Lung (tissue), 4 donors: ENCODE measurements around a stretch of chr12.

DNA sequence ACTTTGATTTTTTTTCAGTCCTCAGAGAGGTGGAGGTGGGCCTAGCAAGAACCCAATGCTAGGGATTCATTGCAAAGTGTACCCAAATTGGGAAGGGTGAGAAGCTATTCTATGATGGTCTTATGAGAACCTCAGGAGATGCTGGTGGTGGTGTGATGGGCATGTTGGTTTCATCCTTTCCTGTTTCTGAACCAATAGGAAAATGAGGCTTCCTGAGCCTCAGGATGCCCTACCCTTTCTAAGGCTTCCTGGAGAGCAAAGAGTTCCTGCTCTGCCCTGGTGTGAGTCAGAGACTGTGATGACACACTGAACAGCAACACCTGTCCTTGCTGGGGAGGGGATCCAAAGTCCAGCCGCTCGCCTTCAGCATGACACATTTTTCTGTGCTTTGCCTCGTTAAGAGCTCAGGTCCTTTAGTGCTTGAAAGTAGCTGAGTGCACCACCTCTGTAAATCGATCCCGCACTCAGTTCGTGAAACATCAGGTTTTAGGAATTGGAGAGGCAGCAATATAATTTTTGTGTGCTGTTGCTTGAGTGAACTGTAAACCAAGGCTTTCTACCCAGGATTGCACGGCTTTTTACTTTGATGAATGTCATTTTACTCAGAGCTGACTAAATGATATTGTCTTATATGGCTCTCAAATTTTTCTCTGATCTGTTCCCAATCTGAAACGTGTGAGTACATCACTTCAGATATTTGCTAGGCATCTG, 116.1 kb downstream of the CACNA1C start:
- PRO-cap: no peak
- RAMPAGE, long total RNA: no peak
- RRBS: no CpG with 5 or more reads among the region's 8 CpGs

GRCh38 chr12:2248744-2249524, 196.1 kb downstream of the CACNA1C start:
- PRO-cap: no peak
- RAMPAGE, long total RNA: no peak
- RRBS: no CpG with 5 or more reads among the region's 12 CpGs

- PRO-cap: no peak
- RAMPAGE, long total RNA: no peak
- RRBS: no CpG with 5 or more reads among the region's 8 CpGs
These were observed 233.9 kb downstream of the CACNA1C start for GRCh38 chr12:2286563-2287200.

- PRO-cap: no peak
- RAMPAGE, long total RNA: no peak
- RRBS: no CpG with 5 or more reads among the region's 5 CpGs
These were observed 249.4 kb downstream of the CACNA1C start for GRCh38 chr12:2302324-2302492.

- PRO-cap: no peak
- RAMPAGE, long total RNA: no peak
- RRBS: no CpG with 5 or more reads among the region's 8 CpGs
These were observed 306.4 kb downstream of the CACNA1C start for GRCh38 chr12:2359088-2359677.

- PRO-cap: no peak
- RAMPAGE, long total RNA: no peak
- RRBS: no CpG with 5 or more reads among the region's 21 CpGs
These were observed 254.2 kb upstream of the FKBP4 start for GRCh38 chr12:2540377-2541257.

DNA sequence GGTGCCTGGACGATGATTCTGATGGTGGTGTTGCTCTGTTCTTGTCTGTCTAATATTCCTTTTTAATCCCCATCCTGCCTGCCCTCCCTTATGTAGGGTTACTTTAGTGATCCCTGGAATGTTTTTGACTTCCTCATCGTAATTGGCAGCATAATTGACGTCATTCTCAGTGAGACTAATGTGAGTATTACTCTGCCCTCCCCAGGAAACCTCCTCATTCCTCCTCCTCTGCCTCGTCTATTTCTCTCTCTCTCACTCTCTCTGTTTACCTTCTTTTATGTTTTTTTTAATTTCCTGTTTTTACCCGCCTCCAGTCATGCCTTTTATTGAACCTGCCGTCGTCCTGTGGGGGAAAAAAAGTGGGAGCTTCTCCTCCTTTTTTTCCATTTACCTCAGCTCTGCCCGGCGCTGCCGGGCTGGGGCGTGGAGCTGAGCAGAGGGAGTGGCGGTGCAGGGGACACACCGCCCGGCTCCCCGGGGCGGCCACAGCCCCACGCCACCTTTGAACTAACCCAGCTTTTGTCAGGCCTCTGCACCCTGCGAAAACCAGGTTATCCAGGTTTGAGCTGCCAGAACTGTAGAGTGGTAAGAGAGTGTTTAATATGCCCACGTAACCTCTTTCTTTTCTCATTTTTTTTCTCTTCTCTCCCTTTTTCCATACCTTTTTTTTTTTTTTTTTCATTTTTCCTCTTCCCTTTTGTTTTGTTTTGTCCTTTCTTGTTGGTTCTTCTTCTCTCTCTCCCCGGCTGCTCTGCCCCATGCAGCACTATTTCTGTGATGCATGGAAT, 161.0 kb upstream of the FKBP4 start:
- PRO-cap: no peak
- RAMPAGE, long total RNA: no peak
- RRBS: 73% methylated on average over 5 of the region's 20 CpGs

- PRO-cap: no peak
- RAMPAGE, long total RNA: no peak
- RRBS: no CpG with 5 or more reads among the region's 10 CpGs
These were observed 4.5 kb downstream of the NRIP2 start for GRCh38 chr12:2830222-2830883.

- PRO-cap: no peak
- RAMPAGE, long total RNA: no peak
- RRBS: no CpG with 5 or more reads among the region's 28 CpGs
These were observed 1.8 kb downstream of the TEX52 start for GRCh38 chr12:2854883-2855633.

GRCh38 chr12:2858301-2858866, 1.5 kb upstream of the TEX52 start:
- PRO-cap: no peak
- RAMPAGE, long total RNA: no peak
- RRBS: no CpG with 5 or more reads among the region's 6 CpGs

DNA sequence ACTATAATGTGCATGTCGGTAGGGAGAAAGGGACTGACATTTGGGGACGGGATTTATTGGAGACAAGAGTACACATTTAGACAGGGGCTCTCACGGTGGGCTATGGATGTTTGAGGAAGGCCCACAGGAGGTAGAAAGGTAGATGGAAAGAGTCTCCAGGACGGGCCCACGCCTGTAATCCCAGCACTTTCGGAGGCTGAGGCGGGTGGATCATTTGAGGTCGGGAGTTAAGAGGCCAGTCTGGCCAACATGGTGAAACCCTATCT, 958 bp upstream of the TULP3 start:
- PRO-cap: no peak
- RAMPAGE, long total RNA: no peak
- RRBS: no CpG with 5 or more reads among the region's 8 CpGs

- PRO-cap: no peak
- RAMPAGE, long total RNA: no peak
- RRBS: no CpG with 5 or more reads among the region's 24 CpGs
These were observed 1.3 kb downstream of the TEAD4 start for GRCh38 chr12:2960333-2961131.

GRCh38 chr12:2982309-2982794, 23.2 kb downstream of the TEAD4 start:
- PRO-cap: no peak
- RAMPAGE, long total RNA: no peak
- RRBS: no CpG with 5 or more reads among the region's 13 CpGs

DNA sequence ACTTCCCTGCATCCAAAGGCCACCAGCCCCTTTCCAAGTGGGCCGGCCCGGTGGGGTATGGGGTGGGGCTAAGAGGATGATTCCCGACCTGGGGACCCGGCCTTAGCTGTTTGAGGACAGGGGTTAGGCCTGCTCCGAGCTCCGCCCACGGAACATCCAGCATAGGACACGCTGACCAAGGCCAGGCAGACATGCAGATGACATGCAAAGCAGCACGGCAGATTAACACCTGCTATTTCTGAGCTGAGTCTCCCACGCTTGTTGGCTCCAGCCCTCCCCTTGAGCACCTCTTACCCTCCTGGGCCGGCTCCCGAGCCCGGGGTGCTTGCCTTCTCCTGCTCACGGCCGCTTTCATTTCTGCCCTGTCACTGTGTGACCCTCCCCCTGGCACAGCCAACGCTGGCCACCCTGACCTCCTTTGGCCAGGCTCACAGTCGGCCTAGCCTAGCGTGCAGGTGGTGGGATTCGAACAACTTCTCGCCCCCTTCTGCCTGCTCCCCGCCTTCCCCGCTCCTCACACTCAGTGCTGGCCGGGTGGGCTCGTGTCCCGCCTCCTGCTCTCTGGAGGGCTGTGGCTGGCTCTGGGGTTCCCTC, 40.2 kb downstream of the TEAD4 start:
- PRO-cap: no peak
- RAMPAGE, long total RNA: no peak
- RRBS: 80% methylated on average over 1 of the region's 25 CpGs

GRCh38 chr12:3022799-3023368, 54.3 kb upstream of the TSPAN9 start:
- PRO-cap: no peak
- RAMPAGE, long total RNA: no peak
- RRBS: no CpG with 5 or more reads among the region's 11 CpGs

GRCh38 chr12:3077777-3078634, 827 bp downstream of the TSPAN9 start:
- PRO-cap: no peak
- RAMPAGE, long total RNA: no peak
- RRBS: 2% methylated on average over 5 of the region's 19 CpGs

- PRO-cap: unidirectional peak, plus-strand start at chr12:3084095
- RAMPAGE, long total RNA: no peak
- RRBS: no CpG with 5 or more reads among the region's 8 CpGs
These were observed 6.4 kb downstream of the TSPAN9 start for GRCh38 chr12:3083257-3084239.

GRCh38 chr12:3122970-3123401, 45.8 kb downstream of the TSPAN9 start:
- PRO-cap: no peak
- RAMPAGE, long total RNA: no peak
- RRBS: no CpG with 5 or more reads among the region's 7 CpGs

DNA sequence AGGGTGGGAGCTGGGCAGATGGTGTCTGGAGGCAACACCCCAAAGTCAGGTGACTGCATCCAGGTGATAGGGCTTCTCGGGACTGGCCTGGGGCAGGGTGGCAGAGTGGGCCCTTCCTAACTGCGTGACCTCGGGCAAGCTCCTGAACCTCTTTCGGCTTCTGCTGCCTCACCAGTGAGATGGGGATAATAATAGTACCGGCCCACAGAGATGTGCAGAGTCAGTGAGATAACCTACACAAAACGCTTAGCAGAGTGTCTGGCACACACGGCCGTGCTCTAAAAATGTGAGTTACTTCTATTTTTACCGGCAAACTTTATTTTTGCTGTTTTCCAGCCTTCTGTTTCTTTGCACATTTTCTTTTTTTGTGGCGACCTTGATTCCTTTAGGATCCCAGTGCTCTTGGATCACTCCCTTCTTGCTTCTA, 53.3 kb downstream of the TSPAN9 start:
- PRO-cap: no peak
- RAMPAGE, long total RNA: no peak
- RRBS: 61% methylated on average over 2 of the region's 10 CpGs

GRCh38 chr12:3211783-3212032, 134.5 kb downstream of the TSPAN9 start:
- PRO-cap: no peak
- RAMPAGE, long total RNA: no peak
- RRBS: no CpG with 5 or more reads among the region's 8 CpGs